CD14-positive monocyte (primary cell): ENCODE measurements around the genes ATP5F1A and SKOR2.

DNA sequence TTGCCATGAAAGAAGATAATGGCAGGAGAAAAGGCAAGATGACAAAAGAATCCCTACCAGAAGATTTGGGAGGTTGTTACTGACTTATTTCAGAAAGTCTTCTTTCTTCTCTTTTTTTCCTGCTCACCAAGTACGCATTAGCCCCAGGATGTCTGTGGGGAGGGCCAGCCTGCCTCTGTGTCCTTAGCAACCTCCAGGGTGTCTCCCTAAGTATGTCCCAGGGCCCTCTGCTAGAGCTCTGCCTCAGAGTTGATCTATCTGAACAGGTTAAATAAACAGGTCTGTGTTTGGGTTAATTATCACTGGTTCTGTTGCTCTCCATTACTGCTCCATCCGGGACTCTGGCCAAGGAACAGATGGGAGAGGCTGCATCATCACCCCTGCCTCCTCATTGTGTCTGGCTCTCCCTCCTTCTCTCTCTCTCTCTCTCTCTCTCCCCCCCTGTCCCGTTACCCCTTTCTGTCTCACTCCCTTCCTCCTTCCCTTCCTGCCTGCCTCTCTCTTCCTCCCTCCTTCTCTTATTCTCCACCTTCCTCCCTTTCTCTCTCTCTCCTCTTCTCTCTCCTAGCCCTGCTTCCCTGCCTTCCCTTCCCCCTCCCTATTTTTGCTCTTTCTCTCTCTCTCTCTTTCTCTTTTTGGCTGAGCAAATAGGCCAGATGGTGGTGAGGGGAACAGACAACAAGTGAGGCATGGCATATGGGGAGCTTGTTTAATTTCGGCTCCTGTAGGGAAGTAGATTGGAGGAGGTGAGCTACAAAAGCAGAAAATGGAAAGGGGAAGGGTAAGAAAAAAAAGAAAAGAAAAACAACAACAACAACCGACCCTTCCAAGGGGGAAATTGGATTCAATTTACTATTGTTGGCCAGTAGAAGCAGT lies 62.1 kb downstream of the SETBP1 start:
- CAGE, long polyA plus RNA: no peak

DNA sequence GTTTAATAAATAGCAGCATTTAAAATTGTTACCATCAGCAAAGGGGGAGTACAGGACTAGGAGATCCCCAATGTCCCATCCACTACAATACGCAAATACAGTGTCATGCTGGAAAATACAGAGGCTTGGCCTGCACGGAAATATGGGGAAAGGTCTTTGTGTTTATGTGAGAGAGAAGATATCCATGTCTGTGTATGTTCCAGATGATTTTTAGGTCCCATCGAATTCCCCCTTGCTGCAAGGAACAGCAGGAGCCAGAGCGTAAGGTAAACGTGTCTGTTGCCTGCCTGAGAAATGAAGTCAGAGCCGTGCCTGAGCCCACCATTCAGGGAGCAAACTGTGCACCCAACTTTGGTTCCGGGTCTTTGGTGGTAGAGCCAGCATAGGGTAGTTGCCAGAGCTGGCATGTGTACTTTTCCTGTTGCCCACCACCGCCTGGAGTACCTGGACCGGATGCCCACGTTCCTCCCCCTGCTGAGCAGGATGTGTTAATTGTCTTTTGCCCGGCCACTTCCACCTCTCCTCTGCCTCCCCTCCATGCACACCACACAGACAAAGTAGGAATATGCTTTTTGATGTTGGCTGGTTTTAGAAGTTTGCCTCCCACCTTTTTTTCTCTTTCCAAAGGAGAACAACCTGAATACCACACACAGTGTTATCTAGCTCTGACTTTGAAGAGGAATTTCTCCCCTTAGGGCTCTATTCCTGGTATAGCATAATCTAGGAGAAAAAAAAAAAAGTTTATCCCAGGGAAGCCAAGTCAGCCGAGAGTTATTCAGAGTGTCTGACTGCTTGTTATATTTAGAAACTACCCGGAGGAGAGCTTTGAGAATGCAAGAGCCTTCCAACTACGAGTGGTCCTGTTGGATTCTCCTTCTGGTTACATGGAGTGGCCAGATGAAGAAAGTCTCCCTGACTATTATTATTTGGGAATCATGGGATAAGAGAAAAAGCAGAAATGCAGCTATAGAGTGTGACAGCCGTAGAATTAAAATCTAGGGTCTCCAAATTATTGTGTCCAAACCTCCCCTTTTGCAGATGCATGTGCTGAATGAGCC lies 111.8 kb downstream of the SETBP1 start:
- CAGE, long polyA plus RNA: no peak

- CAGE, long polyA plus RNA: no peak
Observed at GRCh38 chr18:44802877-44803577, 122.3 kb downstream of the SETBP1 start.

DNA sequence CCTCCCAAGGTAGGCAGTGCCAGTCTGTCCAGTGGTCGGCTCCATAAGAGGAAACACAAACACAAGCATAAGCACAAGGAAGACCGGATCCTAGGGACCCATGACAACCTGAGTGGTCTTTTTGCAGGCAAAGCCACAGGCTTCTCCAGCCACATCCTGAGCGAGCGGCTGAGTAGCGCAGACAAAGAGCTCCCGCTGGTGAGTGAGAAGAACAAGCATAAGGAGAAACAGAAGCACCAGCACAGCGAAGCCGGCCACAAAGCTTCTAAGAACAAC lies 272.0 kb downstream of the SETBP1 start:
- CAGE, long polyA plus RNA: no peak

DNA sequence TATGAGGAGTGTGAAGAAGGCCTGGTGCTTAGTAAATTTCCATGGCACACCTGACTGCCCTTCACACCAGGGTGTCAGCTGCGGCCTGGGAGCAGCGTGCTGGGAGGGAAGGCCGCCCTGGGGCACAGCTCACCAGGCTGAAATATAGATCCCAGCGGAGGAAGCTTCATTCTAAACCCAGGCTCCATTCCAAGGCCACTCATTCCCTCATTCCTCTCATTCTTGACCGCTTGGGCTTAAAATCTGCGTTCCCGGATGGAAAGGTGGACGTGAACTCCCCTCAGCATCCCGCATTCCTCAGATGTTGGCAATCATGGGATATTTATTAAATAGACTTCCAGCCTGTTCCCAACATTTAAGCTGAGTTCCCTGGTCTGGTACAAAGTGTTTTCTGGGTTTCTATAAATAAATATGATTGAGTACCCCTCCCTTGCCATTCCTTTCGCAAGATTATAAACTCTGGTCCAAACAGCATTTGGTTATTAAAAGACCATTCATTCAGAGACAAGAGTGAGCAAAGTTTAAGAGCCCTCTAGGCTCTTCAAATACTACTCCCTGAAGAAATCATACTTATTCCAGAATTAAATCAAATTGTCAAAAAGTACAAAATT lies 22.7 kb downstream of the SLC14A2 start:
- CAGE, long polyA plus RNA: no peak

GRCh38 chr18:45686702-45686980 lies 37.3 kb upstream of the SLC14A1 start:
- CAGE, long polyA plus RNA: no peak

GRCh38 chr18:45688180-45688450 lies 35.9 kb upstream of the SLC14A1 start:
- CAGE, long polyA plus RNA: no peak

DNA sequence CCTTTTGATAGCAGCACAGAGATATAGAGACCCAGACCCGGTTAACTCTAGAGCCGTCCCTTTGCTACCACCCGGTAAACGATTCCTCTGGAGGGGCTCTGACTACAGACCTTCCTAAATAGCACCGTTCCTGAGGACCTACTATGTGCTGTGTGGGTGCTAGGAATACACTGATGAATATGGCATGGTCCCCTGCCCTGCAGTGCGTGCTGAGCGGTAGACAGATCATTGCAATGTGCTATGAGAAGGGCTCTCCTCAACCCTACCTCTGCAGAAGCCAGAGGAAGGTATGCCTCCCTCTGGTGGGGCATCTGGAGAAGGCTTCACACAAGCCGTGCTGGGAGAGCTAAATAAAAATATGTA lies 13.8 kb downstream of the SIGLEC15 start:
- CAGE, long polyA plus RNA: no peak

- CAGE, long polyA plus RNA: no peak
Observed at GRCh38 chr18:46051758-46052688, 20.0 kb downstream of the PSTPIP2 start.

- CAGE, long polyA plus RNA: no peak
Observed at GRCh38 chr18:46060424-46060984, 11.6 kb downstream of the PSTPIP2 start.

DNA sequence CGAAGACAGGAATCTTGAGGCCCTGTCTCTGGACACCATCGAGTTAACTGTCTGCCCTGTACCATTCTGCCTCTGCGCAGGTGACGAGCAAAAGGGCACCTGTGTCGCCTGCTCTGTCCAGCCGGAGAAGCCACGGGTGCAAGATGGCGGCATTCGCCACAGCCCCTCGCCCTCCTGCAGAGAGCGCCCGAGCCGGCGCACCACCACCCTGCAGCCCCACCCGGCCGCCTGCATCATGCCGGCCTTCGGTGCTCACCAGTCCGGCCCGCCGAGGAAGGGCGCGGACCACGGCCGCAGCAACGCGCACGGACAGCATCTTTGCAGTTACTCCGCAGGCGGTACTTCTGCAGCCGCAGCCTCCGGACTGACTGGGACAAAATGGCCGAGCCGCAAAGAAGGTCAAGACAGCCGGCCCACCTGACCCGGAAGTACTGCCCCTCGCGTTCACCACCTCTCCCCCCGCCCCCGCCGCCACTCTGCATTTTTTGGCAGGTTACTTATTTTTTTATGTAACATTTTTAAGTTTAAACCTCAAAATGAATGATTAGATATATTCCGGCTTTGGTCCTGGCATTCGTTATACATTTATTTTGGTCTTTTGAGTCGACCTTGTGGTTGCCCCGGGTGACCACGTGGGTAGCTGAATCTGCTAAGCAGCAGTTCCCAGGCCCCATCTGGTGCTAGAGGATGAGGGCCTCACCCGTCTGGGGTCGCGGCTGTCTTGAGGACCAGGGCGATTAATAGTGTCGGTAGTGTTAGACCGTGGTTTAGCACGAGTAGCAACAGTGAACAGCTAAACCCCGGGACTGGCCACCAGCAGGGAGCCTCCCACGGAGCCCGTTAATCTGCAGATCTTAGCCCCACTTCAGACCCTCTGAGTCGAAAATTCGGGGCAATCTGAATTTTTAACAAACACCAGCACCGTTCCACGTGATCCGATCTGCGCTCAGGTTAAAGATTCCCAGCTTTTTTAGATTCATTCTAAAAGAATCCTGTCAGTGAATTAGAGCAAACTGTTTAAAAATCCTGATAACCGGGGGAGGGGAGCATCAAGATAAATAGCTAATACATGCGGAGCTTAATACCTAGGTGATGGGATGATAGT lies at the start of gene ATP5F1A:
TSS of gene ATP5F1A (minus strand) at position 381 of the 1,105 bp plus-strand sequence.
- CAGE, long polyA plus RNA: no peak

- CAGE, long polyA plus RNA: no peak
Observed at GRCh38 chr18:46152245-46152732, 21.5 kb upstream of the C18orf25 start.

- CAGE, long polyA plus RNA: no peak
Observed at GRCh38 chr18:46174437-46175257, 813 bp downstream of the C18orf25 start.

DNA sequence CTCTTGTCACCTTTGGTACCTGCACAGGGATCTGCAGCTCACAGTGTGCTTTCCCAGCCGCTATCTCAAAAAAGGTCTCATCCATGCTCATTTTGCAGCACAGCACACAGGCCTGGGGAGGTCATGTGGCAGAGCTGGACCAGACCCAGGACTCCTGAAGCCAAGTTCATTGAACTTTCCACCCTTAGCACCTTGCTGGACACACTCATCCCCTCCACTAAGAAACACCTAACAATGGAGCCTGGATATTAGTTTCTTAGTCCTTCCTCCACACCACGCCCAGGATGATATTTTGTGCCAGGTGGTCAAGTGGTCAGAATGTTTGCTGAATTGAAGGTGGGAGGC lies 43.1 kb upstream of the RNF165 start:
- CAGE, long polyA plus RNA: no peak

DNA sequence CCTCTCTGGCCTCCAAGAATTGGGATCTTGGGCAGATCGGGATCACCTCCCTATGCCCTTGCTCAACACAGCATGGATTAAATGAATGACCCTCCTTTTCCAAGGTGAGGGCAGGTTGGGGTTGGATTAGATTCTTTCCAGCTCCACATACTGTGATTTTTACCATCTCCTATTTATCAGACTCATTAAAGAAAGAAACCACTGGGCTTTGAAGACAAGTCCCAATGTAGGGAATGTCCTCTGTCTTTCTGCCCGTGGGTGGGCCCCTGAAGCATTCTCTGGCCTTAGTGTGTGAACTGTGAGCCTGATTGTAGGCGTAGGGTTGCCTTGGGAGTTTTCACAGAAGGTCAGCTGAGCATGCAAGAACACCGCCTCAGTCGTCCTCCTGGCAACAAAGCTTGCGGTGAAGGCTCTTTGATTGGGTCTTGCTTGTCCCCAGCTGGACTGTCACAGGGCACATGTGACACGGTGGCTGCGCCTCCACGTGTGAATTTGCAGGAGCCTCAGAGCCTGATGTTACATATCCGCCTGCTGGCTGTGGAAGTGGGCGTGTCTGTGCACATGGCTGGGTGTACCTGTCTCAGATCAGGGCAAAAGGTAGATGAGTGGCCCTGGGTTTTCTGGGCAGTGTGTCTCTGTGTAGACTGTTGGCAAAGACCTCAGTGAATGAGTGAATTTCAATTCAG lies 1.0 kb upstream of the RNF165 start:
- CAGE, long polyA plus RNA: no peak

- CAGE, long polyA plus RNA: no peak
Observed at GRCh38 chr18:46768430-46769023, 11.7 kb upstream of the ST8SIA5 start.

DNA sequence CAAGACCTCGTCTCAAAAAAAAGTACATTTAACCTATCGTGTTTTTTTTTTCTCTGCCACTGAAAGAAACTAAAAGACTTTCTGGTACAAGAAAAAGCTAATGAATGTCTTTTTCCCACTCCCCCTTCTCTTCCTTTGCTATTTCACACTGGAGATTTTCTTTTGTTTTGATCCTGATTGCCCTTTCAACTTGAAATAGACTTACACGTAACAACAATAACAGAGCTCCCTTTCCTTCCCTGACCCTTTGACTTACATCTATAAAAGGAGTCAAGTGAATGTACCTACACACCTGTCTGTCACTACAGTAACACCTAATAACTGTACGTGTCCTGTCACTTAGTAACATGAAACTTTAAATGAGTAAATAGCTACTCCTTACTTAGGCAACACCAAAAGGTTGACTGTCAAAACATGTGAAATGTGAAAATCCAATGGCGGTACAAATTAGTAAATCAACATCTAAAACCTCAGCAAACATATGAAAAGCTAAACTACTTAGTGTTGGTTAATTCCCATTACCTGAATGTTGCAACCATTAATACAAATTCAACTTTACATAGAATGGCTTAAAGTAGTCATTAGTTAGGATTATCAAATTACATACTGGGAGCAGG lies 66.5 kb upstream of the ST8SIA5 start:
- CAGE, long polyA plus RNA: no peak

GRCh38 chr18:46868115-46868545 lies 49.2 kb downstream of the PIAS2 start:
- CAGE, long polyA plus RNA: no peak

DNA sequence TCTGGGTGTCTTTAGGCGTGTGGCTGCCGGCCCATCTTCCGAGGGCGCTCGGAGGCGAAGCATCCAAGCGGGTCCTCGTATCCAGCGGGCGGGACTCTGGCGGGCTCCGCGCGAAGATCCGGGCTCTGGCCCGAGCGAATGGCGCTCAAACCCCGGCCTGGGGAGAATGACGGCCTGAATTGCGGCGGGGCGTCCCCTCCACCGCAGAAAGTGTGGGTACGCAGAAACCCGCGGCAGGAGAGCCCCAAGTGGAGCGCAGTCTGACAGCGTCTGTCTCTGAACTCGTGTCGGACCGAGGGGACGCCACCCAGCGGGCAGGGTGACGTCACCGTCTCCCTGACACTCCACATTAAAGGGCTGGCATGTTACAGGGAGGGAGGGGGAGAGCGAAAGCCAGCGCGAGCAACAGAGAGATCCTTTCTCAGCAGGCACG lies at the start of gene SKOR2:
TSS of gene SKOR2 (minus strand) at position 278 of the 433 bp plus-strand sequence.
- CAGE, long polyA plus RNA: no peak

DNA sequence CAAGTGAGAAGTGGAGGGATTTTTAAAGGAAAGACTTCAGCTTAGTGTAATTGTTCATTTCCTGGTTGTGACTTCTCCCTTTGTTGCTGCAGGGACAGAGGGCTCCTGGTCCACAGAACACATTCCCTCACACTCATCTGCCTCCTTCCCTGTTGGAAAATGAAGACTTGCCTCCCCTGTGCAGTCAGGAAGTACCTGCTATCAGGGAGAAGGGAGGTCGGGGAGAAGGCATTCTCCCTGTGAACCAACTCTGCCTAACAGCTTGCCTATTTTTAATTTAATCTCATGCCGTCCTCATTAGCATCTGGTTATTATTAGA lies 232.5 kb upstream of the SKOR2 start:
- CAGE, long polyA plus RNA: no peak